NT2/D1 (cell line): ENCODE results near the gene NXPH2.

DNA sequence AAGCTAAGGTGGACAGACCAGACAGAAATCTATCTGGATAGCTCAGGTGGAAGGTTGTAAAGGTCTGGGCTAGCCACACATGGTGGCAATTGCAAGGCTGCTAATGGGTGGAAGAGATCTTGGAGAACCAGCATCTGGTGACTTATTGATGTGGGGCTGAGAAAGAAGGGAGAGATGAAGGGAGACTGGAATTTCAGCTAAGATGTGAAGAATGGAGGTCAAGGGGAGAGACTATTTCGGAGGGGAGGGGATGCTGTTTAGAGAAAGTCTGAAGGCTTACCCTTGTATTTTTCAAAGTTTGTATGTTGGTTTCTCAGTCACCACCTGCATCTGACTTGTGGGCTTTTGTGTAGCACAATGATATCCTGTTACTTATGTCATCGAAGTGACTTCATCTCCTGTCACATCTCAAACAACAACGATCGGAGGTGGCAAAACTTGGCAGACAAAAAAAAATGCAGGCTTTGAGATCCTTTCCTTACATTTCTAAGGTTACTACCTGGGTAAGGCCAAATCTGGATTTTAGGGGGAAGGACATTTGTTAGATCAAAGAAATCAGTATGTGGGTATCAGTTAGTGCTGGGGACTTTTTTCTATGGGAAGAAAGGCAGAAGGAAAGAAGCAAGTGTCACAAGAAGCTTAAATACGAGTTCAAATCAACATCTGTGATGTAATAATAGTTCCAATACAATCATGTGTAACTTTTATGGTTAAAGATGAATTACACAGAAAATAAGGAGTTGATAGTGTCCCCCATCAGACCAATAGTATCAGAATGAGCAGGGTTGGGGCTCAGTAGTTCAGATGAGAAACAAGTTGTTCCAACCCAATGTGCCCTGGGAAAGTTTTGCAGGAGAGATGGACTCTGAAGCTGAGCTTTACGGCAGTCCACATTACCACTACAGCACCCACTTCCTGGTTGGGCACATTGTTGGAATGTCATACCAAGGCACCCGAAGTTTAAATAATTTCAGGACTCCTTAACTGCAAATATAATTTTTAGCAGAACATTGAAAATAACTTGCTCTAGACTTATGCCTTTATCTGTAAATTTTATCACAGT is 11.8 kb upstream of the CXCR4 start:
- RRBS, 2 experiments: no CpG with 5 or more reads among the region's 7 CpGs

- RRBS, 2 experiments: no CpG with 5 or more reads among the region's 1 CpG
Observed at GRCh38 chr2:136132708-136133141, 14.8 kb upstream of the CXCR4 start.

GRCh38 chr2:136135803-136136714 is 18.1 kb upstream of the CXCR4 start:
- RRBS, 2 experiments: no CpG with 5 or more reads among the region's 6 CpGs

DNA sequence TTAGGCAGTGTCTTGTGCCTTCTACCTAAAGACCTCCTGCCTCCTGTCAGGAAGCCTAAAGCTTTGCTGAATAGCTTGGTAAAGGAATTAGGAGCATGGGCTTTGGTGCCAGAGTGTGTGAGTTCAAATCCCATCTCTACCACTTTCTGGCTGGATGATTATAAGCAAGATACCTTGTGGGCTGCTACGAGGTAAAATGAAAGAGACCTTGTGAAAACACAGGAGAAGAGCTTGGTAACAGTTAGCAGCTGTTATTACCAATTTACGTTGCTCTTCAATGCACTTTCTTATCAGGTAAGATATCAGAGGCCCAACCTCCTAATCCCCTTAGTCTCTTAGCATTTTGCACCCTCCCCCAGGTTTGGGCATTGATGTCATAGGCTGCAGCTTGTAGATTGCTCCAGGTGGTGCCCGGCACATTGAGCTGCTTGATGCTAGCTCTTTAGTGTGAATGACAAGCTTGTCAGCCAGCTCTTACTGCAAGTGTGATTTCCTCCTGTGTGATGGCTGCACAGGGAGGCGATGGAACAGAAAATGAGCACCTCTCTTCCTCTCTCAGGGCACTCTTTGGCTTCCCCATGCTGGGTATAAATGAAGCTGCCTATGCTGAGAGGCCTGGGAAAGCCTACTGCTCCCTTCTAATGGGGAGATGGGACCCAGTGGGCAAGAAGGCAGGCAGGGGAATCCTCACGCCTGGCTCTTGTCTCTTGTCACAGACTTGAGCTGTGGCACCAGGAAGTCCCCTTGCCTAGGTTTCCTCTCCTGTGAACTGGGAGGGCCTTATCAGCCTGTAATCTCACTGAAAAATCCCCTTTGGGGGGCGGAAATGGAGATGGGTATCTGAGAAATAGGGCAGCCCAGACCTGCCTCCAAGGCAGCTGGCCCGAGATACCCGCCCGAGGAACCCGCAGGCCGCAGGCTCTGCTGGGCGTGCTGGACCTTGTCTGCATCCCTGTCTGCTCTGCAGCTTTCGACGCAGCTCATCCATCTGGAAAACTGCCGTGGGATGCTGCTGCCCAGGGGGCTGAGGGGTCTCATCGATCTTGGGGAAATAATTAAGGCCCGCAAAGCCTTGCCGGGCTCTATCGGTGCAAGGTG is 163.4 kb upstream of the CXCR4 start:
- RRBS, 2 experiments: no CpG with 5 or more reads among the region's 19 CpGs

DNA sequence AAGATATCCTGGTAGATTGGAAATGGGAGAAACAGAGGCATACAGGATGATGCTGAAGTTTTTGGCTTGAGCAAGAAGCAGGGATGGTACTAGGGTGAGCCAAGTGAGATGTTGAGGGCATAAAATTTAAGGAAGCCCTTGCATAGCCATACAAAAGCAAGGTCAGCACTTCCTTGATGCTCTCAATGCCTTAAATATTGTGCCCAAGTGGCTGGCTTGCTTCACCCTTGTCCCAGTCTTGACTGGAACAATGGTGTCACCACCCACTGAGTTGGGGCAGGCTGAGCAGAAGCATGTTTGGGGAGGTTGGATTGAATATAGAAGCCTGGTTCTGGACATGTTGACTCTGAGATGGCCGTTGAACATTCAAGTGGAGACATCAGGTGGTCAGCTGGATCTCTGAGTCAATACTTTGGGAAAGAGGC is 43.2 kb upstream of the HNMT start:
- RRBS, 2 experiments: no CpG with 5 or more reads among the region's 1 CpG

DNA sequence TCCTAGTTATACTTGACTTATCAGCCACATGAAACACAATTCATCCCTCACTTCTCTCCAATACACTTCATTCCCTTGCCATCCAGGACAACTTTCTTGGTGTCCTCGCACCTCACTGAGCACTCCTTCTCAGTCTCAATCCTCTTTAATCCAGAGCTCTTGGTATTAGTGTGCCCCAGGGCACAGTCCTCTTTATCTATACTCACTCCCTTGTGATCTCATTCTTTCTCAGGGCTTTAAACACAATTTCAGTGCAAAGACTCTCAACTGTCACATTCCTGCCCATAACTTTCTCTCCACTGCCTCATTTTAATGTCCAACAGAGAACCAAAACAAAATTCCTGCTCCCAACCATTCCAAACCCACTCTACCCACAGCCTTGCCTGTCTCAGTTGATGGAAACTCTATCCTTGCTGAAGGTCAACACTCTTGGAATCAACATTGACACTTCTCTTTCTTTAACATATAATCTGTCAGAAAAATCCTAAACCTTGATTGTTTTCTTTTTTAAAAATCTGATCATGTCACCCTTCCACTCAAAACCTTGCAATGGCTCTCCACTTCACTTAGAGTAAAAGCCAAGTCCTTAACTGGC is 60.7 kb upstream of the SPOPL start:
- RRBS, 2 experiments: no CpG with 5 or more reads among the region's 1 CpG

DNA sequence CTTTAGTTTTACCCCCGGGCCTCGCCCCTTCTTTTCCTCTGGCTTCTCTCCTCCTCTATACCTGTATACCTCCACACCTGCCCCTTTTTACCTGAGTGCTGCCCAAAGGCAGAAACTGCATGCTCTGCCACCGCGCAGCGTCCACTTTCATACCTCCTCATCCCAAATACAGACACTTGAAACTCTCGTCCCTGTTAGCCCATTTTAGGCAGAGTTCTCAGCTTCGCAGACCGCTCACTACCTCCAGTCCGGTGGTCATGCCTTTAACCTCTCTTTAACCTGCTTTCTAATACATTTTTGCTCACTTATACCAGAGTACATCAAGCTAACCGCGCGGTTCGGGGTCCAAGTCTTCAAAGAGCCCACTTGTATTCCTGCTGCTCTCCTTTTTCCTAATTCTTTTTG is 827 bp downstream of the SPOPL start:
- RRBS, 2 experiments: 3 to 4% methylated on average over 1 of the region's 13 CpGs

- RRBS, 2 experiments: no CpG with 5 or more reads among the region's 23 CpGs
Observed at GRCh38 chr2:138779358-138779790, 816 bp downstream of the NXPH2 start.

- RRBS, 2 experiments: 95 to 97% methylated on average over 29 to 38 of the region's 88 CpGs
Observed at GRCh38 chr2:138780036-138780892, at the start of gene NXPH2. NXPH2 (minus strand) TSS chr2:138780390.

DNA sequence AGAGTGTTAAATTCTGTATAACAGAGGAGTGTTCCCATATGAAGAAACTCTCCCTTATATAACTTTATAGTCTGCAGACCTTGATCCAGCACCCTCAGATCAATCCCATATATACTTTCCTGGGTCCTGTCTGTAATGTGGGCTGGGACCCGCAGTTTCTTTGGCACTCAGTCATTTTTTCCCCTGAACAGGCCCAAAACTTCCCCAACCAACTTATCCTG is 331.9 kb upstream of the LRP1B start:
- RRBS, 2 experiments: no CpG with 5 or more reads among the region's 1 CpG

- RRBS, 2 experiments: no CpG with 5 or more reads among the region's 6 CpGs
Observed at GRCh38 chr2:142536757-142537246, 340.7 kb upstream of the KYNU start.

DNA sequence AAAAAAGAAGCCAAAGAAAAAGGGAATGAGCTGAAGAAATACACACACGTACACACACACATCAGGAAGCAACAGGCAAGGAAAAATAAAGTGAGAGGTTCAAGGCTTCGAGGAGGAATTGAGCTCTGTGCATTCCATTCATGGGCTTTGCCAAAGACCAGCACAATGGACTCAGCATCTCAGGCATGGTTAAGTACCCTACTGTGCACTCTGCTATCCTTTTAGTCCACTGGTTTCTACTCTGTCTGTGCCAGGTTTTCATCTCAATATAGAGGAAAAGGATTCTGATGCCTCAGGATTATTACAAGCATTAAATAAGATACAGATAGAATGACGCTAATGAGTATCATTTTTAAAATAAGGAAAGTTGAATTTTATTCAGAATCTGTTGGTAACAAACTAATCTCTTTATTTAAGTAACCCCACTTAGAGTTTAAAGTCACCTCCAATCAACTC is 2.0 kb downstream of the KYNU start:
- RRBS, 2 experiments: no CpG with 5 or more reads among the region's 3 CpGs

GRCh38 chr2:143070820-143071200 is 58.4 kb upstream of the ARHGAP15 start:
- RRBS, 2 experiments: no CpG with 5 or more reads among the region's 1 CpG

DNA sequence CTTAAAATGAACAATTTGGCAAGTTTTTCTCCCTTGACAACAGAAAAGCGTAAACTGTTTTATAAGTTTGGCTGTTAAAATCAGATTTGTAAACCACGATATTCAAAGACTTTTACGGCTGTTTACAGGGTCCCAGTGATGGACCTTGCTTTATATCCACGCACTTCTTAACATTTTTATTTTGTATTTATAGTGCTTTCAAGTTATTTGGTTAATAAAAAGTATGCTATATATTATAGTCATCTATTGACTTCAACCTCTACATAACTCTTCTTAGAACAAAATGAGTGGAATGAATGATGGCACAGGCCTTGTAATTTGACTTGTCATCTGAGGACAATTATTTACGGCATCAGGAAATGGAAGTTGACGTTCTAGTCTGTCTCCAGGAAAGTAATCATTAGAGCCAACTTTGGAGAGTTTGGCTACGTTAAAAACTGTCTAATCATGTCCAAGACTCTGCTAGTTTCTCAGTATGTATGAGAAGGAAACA is 353.4 kb downstream of the ARHGAP15 start:
- RRBS, 2 experiments: no CpG with 5 or more reads among the region's 7 CpGs

DNA sequence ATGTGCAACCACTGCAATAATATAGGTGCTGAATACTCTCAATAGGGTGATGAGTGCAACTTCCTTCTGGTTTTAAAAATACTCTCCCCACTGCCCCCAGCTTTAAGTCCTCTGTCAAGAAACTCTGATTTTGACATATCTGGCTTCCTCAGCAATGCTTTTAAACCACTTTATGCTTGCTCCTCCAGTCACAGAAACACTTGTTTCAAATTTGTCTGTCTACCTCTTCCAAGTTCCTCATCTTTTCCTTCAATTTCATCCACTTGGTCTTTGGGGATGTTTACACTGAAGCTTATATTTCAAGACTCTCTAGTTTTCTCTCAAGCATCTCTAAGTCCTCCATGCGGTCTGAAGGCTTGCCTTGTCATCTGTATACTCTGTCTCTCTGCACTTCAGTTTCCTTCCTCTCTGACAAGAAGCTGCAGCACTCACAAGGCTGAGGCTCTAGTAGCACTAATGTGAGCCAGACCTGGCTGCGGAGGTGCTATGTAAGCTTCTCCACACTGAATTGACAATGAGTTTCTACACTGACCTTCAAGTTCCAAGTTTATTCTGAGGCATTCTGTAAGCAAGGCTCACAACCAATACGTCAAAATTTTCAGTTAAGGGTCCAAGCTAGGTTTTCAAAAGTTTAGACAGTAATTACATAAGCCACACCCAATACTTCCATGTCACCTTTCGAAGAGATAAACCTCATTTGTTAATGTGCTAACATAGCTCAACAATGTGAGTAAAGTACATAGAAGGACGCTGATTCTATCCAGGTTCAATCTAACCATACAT is 234.5 kb downstream of the GTDC1 start:
- RRBS, 2 experiments: no CpG with 5 or more reads among the region's 5 CpGs

DNA sequence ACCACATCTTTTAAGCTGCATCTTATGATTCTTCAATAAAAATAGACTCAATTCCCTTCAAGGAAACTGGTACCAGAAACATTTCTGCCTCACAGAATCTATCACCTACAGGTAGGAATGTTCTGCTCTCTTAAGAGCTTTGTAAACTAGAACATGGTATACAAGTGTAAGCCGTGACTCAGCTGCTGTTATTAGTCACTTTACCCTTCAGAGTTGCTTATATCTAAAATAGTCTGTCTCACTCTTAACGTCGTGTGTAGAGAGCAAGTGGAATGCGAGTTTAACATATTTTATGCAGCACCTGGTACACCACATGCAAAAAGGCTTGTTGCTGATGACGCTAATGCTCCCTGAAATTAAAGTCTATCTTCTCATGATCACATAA is 232.6 kb downstream of the GTDC1 start:
- RRBS, 2 experiments: no CpG with 5 or more reads among the region's 5 CpGs

- RRBS, 2 experiments: no CpG with 5 or more reads among the region's 5 CpGs
Observed at GRCh38 chr2:144237153-144237638, 95.1 kb downstream of the GTDC1 start.

DNA sequence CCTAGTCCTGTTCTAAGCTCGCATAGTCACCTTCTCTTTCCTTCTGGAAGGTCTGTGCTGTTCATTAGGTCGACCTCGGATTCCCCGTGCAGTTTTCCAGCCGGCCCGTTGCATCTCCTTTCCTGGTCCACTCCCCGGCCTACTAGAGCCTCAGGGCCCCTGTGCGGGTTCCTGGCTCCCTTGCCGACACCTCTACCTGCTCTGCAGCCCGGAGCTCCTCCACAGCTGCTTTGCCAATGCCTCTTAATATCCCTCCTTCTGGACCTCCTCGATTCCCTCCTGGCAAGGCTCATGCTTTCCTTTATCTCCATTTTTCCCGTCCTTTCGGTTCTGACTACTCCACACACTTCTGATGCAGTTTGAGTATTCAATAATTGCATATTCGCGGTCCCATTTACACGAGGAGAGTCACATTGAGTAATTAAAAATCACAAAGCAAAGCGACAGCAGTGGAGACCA is 565 bp upstream of the GTDC1 start:
- RRBS, 2 experiments: 9 to 23% methylated on average over 4 of the region's 17 CpGs

DNA sequence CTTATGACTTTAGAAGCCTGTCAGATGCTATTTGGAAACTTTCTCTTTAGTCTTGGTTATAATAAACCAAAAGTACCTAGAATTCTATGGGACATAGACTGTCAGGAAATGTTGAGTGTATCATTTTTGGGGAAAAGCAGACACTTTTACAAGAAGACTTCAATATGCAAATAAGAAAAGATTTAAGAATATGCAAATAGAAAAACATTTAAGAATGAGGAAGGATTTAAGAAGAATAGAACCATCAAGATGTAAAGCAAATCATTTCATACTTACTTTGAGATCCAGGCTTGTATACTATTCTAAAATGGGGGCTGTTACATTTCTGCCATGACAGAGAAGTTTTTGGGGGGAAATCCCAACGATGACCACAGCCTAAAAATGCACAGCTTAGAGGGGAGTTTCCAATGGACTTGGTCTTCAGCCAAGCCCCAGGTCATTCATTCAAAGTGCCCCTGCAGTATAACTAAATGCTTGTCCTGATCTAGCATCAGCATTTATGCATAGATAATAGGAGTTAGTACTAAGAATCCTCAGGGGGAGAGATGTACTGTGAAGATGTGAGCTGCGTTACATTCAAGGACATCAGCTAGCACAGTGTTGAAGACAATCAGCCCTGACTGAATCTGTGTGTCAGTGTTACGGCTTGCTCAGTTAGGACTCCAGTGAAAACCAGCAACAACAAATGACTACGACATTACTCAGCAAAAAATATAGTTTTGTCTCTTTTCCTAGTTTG is 26.6 kb upstream of the GTDC1 start:
- RRBS, 2 experiments: no CpG with 5 or more reads among the region's 4 CpGs